Vermiform appendix (tissue), 1 donor: ENCODE measurements around the genes PRRG4, QSER1, DEPDC7 and CSTF3.

GRCh38 chr11:30407208-30407726, 84.4 kb downstream of the ARL14EP start:
- PRO-cap: no peak

GRCh38 chr11:30635352-30636041, 49.3 kb upstream of the MPPED2 start:
- PRO-cap: no peak

- PRO-cap: no peak
These were observed 545 bp downstream of the IMMP1L start for GRCh38 chr11:31508842-31509311.

- PRO-cap: no peak
These were observed 124.3 kb downstream of the PAX6 start for GRCh38 chr11:31686732-31687234.

- PRO-cap: no peak
These were observed 571 bp upstream of the PAX6 start for GRCh38 chr11:31811567-31812218.

DNA sequence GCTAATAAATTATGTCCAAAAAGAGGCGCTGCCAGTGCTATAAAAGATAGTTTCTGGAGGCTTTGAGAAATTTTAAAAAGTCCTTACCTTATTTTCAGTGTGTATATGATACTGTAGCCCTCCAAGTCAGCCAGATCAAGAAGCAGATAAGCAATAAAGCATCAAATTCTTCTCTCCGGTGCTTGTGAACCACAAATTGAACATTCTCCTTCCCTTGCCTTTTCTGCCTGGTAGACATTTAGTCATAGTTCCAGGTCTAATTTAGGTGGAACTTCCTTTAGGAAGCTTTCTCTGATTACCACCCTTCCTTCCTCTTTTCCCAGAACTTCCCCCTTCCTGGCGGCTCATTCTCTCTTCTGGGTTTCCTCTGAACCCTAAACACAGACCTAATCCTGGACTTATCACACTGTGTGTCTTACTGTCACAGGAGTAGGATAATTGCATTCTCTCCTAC, 61.9 kb downstream of the RCN1 start:
- PRO-cap: no peak

DNA sequence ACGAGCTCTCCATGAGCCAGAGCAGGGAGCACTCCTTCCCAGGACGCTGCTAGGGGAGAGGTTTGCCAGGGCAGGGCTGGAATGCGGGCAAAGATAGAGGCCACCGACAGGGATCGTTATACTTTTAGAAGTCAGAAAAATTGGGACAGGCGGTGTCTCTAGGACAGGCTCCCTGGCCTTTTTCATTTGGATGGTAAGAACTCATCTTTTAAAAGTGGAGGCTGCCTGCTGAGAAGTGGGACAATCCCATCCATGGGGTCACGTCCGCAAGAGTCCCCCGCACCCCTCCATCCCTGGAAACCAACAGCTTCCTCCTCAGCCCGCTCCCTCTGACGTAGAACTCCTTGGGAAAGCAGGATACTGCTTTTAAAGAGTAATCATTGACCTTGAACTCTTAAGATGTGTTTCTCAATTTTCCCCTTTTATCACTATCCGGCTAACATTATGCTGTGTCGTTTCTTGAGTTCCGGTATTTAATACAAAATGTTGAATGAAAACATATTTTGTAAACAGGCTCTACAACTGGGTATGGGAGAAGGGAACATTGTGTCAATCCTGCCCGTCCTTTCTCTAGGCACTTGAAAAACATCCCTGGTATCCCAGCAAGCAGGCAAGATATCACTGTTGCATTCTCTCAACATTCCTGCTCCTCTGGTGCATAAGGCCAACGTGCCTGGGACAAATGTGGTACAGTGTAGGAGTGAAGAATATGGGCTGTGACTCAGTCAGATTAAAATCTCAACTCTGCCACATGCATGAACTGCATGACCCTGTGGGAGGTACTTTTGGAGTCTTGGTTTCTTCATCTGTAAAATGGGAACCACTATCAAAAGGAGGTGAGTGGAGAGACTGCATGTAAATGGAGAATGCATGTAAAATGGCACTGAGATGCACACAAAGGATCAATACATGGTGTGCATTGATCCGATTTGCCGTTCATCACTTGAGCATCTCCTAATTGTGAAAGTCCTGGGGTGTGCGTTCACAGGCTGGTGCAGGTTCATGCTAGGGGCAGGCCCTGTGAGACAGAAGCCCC, 52.9 kb downstream of the WT1 start:
- PRO-cap: no peak

GRCh38 chr11:32386779-32387206, 48.5 kb downstream of the WT1 start:
- PRO-cap: no peak

DNA sequence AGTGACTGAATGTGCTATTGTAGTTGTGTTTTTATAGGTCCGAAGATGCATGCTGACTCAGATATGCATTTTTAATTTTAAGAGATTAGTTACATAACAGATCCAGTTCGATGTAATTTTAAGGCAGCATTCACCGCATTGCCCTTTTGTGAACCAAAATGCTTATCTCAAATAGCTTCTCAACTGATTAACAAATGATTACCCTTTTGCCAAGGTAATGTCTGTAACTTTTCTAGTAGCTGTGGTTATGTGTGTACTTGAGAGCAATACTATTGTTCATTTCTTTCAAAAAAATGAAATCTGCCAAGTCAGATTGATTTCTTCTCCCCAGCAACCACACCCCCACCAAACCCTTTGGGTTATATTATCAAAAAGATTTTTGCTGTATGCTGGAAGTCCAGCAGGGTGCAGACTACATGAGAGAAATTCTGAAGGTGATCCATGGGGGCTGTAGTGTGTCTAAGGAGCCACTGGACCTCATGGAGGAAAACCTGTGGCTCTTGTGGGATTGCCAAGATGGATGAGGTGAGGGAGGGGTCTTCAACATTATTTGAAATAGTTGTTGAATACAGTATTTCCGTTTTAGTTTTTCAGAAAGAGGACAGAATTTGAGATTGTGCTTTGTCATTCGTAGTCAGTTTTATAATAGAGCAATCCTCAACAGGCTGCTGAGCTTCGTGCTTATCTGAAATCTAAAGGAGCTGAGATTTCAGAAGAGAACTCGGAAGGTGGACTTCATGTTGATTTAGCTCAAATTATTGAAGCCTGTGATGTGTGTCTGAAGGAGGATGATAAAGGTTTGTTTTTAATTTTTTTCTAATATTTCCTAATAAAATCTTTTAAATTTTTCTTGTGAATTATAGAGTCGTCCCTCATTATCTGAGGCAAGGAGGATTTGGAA, 3.0 kb downstream of the EIF3M start:
- PRO-cap: no peak

GRCh38 chr11:32829185-32829470, 599 bp upstream of the PRRG4 start:
- PRO-cap: unidirectional peak, plus-strand start at chr11:32829400

DNA sequence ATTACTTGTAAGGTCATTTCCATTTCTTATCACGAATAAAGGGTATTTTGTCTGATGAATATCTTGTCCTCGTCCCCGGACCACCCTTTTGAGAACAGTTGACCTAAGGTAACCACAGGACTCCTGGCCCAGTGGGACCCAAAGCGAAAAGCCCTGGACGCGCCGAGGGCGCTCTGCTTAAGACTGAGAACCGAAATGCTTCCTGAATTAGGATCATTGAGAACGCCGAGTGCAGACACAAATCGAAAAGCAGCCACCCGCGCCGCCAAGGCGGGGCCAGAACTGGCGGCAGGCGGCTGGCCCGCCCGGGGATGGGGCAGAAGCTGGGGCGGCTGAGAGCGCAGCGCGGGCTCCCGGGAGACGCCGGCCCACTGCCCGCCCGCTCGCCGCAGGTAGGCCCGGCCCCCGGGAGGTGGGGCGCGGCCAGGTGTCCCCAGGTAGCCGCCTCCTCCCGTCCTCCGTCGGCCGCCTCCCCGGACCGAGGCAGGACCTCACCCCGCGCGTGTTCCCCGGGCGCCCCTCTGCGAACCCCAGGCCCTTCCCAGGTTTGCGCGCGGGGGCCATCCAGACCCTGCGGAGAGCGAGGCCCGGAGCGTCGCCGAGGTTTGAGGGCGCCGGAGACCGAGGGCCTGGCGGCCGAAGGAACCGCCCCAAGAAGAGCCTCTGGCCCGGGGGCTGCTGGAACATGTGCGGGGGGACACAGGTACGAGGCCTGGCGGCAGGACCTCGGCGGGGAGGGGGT, at the start of gene PRRG4:
Gene PRRG4, plus strand, starts transcription at position 457 of the 742 bp plus-strand sequence.
- PRO-cap: bidirectional peak, plus-strand start at position 319 of the sequence, minus-strand start at position 251 of the sequence

DNA sequence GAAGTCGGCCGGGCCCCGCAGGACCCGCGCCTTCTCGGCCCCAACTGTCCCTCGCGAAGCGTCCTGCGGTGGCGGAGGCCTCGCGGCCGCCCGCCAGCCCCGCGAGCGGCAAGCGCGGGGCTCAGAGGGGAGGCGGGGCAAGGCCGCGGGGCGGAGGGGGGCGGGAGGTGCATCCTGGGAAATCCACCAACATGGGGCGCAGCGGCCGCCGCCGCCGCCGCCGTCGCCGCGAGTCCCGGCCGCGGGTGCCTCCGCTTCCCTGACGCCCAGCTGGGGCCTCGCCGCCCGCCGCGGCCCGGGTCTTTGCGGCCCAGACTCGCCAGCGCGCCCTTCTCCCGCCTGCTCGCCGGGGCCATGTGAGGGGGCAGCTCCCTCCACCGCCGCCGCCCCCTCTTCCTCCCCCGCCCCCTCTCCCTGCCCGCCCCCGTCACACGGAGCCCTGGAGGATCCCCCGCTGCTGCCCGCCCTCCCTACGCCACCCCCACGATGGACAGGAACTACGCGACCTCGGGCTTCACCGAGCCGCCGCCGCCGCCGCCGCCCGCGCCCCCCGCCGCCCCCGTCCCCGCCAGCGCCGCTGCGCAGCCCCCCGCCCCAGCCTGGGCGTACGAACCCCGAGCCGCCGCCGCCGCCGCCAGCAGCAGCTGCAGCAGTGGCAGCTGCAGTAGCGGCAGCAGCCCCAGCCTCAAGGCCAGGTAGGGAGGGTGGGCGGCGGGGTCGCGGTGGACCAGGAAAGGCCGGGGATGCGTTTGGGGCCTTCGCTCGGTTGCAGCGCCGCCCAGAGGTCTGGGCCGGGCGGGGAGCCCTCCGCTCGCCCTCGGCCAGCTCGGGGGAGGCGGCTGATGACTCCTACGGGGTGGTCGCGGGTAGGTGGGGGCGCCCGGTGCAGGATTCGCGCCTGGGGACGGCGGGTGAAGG, at the start of gene QSER1:
Gene QSER1, plus strand, starts transcription at position 172 of the 918 bp plus-strand sequence.
- PRO-cap: bidirectional peak, plus-strand start at position 220 of the sequence, minus-strand start at position 114 of the sequence; bidirectional peak, plus-strand start at position 493 of the sequence, minus-strand start at position 348 of the sequence

- PRO-cap: bidirectional peak, plus-strand start at chr11:33015911, minus-strand start at chr11:33015786
These were observed at the start of gene DEPDC7 for GRCh38 chr11:33015647-33016646. Gene DEPDC7 (plus strand): TSS chr11:33015878.

DNA sequence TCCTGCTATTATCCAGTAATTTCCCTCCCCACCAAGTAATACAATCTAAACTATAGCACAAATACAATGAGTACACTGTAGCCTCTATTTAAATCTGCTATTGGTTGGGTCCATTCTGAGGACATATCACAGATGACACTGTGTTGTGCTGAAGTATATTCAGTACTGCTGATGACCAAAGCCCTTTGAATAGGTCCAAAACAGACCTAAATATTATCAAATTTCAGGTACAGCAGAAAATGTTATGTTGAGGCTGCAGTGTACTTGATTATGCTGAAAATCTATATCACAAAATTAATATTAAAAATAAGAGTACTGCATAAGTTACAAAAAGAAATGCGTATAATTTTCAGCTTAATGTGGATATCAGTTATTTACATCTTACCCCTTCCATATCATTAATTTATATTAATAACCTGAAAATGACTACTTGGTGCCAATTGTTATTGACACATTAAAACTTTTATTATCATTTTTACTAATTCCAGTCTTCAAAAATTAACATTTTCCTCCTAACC, 20.8 kb downstream of the CSTF3 start:
- PRO-cap: no peak

DNA sequence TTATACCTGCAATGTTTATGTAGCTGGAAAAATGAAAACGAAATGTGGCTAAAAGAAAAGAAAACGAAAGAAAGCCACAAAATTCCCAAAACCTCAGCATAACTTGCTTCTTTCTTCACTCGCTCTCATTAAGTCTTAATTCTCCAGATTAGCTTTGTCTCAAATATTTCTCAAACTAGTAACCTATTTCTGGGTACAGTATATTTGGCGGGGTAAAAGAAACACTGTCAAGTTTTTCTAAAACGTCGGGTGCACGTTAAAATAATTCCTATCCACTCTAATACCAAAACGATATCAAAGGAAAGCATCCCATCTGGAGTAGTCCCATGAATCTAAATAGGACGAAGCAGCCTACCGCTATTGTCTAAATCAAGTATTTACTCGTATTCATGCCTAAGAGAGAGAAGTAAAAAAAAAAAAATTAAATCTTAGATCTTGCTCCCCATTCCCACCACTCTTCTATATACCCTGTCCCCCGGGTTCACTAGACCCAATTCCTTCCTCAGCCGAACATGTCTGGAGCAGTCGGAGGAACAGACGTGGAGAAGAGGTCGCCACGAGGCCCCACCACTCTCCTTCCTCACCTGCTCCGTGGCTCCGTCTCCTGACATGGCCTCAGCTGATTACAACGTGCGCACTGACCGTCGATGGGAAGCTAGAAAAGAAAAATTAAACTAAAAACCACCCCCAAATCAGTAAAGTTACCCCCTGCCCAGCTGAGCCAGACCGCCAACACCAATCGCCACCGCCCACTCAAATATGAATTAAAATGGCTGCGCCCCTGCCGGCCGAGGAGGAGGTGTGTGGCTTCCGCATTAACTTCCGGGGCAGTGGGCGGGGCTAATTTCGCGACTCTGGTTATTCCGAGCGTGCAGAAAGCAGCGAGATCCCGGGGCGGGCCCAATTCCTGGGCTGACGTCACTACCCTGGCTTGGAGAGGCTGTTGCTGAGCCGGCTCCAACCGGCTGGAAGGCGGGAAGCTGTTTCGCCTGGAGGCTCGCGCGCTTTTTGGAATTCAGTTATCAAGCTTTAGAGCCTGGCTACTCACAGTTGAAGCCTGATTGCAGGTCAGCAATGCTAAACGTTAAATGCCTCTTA, at the start of gene CSTF3:
Gene CSTF3, minus strand, starts transcription at position 766 of the 1,098 bp plus-strand sequence.
- PRO-cap: bidirectional peak, plus-strand start at position 843 of the sequence, minus-strand start at position 755 of the sequence

GRCh38 chr11:33618337-33618603, 82.4 kb downstream of the C11orf91 start:
- PRO-cap: no peak

GRCh38 chr11:33713349-33713640, 12.7 kb upstream of the C11orf91 start:
- PRO-cap: no peak

DNA sequence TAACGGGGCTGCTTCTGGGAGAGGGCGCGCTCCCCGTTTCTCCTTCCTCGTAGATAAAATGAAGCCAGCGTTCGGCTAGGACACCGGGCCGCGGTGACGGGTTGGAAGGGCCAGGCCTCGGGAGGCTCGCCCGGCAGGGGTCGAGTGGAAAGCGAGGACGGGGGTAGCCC, 212 bp downstream of the CD59 start:
- PRO-cap: no peak

GRCh38 chr11:33899318-33899706, 7.4 kb upstream of the LMO2 start:
- PRO-cap: no peak

DNA sequence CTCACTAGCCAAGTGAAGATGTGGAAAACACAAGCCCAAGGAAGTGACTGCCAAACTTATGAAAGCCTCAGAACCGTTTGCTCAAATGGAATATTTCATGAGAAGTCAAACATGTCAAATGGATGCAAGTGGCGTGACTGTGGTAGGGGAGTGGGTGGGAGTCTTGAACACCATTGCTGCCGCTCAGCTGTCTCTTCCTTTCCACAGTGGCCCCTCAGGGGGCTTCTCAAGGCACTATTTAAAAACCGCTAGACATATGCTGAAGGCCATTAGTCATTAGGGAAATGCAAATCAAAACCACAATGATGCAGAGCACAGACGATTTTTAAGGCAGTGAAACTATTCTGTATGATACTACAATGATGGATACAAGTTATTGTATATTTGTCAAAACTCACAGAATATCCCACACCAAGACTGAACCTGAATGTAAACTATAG, 29.3 kb upstream of the LMO2 start:
- PRO-cap: no peak